Fibroblast of the aortic adventitia (primary cell): Measurements from ENCODE around the genes ARHGEF6, SPANXN3 and MAGEA11.

- CAGE, long polyA plus RNA: no peak
Measured at GRCh38 chrX:134427750-134428423, 32.1 kb upstream of the HPRT1 start.

DNA sequence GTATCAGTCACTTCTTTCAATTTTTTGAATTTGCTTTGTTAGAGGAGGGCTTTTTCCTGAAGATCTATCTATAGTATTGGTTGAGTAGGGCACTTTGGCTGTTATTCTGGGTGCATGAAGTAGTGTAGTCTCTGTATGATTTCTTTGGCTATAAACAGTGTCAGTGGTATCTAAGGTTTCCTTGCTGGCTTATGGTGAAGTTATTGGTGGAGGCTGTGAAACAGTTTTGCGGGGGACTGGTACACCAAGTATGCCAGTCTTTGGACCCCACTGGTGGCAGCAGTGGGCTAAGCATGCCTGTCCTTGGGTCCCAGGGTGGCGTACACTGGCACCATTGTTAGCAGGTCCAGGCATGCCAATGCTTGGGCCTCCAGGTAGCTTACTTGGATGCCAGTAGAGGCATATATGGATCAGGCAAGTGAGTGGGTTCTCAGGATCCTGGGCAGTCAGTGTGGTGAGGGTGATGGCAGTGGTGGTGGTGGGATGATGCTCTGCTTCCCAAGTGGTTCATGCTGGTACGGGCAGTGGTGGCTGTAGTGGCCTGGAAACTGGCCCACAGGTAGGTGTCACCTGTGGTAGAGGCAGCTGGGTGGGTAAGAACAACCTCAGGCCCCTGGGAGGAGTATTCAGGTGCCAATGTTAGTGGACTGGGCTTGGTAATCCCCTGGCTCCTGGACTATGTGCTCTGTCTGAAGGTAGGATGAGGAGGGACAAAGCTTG lies 8.0 kb downstream of the ETDC start:
- CAGE, long polyA plus RNA: no peak

GRCh38 chrX:135348794-135349449 lies 4.3 kb downstream of the ZNF449 start:
- CAGE, long polyA plus RNA: no peak

- CAGE, long polyA plus RNA: no peak
Measured at GRCh38 chrX:135521318-135522468, 1.2 kb downstream of the INTS6L start.

GRCh38 chrX:136780632-136781596 lies at the start of gene ARHGEF6:
TSS of gene ARHGEF6 (minus strand) at chrX:136780932.
- CAGE, long polyA plus RNA: no peak

DNA sequence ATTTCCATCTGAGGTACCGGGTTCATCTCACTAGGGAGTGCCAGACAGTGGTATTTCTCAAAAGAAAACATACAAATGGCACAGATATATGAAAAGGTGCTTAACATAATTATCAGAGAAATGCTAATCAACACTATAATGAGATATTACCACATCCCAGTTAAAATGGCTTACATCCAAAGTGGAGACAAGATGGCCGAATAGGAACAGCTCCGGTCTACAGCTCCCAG lies 66.5 kb upstream of the FGF13 start:
- CAGE, long polyA plus RNA: no peak

DNA sequence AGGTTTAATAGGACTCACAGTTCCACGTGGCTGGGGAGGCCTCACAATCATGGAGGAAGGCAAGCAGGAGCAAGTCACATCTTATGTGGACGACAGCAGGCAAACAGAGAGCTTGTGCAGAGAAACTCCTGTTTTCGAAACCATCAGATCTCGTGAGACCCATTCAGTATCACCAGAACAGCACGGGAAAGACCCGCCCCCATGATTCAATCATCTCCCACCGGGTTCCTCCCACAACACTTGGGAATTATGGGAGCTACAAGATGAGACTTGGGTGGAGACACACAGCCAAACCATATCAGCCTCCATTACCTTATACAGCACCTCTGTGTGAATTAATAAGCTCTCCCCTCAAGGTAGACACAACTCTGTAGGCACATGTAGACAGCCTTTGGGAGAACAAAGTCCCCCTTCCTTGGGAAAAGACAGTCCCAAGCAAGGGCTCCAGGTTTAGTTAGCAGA lies 279.0 kb upstream of the FGF13 start:
- CAGE, long polyA plus RNA: no peak

DNA sequence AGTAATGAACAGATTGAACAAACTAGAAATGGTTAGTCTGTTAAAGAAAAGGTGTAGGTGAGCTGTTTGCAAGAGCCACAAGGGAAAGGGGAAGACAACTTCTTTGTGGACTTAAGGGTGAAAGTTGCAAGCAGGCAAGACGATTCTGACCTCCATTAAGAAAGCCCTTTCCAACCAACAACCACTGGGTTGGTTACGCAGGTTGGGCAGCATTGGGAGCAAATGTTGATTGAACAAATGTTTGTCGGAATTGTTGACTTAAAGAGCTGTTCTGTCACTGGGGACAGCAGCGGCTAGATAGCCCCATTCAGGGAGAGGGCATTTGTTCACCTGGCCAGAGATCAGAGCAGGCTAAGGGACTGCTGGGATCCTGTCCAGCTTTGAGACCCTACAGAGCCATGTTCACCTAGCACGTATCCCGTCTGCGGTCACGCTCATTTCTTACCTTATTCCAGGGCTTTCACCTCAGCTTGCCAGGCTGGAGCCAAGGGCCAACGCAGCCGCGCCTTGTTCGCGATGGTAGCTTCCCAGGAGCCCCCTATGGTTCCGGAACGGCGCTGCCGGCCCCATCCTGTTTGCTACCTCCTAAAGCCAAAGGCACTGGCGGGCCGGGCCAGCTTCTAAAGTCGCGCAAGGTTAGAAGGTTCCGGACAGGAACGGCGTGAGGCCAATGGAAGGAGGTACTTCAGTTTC lies 24.5 kb downstream of the F9 start:
- CAGE, long polyA plus RNA: no peak

GRCh38 chrX:139933952-139934241 lies 1.0 kb upstream of the ATP11C start:
- CAGE, long polyA plus RNA: no peak

DNA sequence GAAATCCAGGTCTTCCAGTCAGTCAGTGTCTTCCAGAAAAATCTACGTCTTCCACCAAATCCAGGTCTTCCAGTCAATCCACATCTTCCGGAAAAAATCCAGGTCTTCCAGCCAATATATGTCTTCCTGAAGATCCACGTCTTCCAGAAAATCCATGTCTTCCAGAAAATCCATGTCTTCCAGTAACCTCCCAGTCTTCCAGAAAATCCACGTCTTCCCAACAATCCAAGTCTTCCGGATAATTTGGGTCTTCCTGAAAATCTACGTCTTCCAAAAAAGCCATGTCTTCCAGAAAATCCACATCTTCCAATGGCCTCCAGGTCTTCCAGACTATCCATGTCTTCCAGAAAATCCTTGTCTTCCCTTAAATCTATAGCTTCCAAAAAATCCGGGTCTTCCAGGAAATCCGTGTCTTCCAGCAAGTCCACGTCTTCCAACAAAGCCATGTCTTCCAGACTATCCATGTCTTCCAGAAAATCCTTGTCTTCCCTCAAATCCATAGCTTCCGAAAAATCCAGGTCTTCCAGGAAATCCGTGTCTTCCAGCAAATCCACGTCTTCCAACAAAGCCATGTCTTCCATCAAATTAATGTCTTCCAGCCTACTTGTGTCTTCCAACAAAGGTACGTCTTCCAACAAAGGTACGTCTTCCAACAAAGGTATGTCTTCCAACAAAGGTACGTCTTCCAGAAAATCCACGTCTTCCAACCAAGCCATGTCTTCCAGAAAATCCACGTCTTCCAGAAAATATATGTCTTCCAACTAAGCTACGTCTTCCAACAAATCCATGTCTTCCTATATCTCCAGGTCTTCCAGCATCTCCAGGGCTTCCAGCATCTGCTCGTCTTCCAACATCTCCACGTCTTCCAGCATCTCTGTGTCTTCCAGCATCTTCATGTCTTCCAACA lies 218.5 kb upstream of the SPANXB1 start:
- CAGE, long polyA plus RNA: no peak

- CAGE, long polyA plus RNA: no peak
Measured at GRCh38 chrX:141380587-141380844, 138.2 kb upstream of the SPANXC start.

DNA sequence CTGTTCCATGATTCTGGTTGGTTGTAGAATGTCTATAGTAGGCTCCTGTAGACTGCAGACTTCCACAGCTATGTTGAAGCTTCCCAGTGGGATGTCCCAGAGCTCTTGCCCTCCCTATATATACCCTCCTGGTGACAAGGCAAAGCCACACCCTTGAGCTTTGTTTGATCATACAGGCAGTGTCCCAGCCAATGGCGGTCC lies at the start of gene SPANXN3:
Gene SPANXN3, minus strand, starts transcription at position 93 of the 201 bp plus-strand sequence.
- CAGE, long polyA plus RNA: no peak

- CAGE, long polyA plus RNA: no peak
Measured at GRCh38 chrX:147885018-147885443, 26.7 kb upstream of the FMR1 start.

- CAGE, long polyA plus RNA: no peak
Measured at GRCh38 chrX:148051949-148052466, 70.9 kb downstream of the FMR1NB start.

- CAGE, long polyA plus RNA: no peak
Measured at GRCh38 chrX:148129292-148129701, 148.2 kb downstream of the FMR1NB start.

DNA sequence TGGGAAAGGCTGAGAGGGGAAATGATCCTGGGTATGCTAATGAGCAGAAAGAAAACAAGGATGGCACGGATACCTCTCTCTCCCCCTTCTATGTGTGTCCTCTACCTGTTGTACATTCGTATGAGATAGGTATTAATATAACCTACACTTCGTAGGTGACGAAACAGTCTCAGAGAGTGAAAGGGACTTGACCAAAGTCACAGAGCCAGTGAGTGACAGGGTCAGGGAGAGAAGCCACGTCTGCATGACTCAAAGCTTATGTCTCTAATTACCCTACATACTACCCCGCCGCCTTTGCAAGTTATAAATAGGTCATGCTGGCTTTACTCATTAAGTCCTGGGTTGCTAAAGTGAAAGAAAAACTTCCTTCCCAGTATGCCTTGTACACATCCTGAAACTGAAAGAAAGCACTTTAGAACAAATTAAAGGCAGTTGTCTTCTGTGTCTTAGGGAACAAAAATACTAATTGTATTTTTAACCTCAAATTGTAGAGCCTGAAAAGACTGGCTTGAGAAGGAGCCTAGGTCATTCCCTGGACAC lies 119.3 kb upstream of the AFF2 start:
- CAGE, long polyA plus RNA: no peak

DNA sequence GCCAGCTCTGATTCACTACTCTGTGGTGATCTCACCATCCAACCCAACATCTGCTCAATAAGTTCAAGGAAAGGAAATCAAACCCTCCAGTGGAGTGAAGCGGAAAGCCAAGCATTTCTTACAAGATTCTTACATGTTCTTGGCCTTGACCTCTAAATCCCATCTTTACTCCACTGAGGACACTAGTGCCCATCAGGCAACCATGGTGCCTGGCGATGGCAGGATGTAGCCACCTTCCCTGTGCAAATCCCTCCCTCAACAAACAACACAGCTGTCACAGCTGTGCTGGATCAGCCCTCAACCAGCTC lies 7.4 kb downstream of the IDS start:
- CAGE, long polyA plus RNA: no peak

DNA sequence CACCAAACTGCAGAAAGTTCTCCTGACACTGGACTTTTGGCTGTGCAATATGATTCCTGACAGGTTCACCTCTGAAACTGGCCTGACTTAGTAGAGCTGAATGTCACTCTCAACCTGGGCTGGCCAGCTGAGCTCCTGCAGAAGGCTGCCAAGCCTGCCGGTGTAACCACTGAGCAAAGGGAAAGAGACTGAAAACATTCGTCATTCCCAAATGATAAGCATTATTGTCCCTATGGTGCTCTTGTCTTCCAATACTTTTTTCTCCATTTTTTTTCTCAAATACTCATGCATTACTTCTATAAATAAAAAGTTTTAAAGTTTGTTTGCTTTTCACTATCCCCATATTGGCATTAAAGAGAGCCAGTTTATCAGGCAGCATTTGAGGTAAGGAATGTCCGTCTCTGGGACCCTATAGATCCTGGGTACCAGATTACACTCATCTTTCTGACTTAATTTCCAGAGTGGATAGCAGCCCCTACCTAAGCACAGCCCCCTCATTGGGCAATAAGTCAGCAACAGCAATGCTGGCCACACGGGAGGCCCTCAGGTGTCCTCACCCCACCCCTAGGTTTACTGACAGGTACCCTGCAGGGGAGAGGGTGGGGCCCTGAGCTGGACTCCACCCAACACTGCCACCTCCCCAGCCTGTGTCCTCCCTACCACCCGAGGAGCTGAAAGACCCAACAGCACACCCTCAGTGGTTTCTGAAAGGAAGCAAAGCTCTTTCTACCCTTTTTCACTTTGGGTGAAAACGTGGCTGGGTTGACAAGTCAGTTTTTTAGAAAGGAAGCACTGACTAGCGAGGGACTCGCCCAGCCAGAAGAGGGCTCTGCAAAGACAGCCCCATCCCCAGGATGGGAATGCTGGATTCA lies 2.5 kb downstream of the IDS start:
- CAGE, long polyA plus RNA: no peak

DNA sequence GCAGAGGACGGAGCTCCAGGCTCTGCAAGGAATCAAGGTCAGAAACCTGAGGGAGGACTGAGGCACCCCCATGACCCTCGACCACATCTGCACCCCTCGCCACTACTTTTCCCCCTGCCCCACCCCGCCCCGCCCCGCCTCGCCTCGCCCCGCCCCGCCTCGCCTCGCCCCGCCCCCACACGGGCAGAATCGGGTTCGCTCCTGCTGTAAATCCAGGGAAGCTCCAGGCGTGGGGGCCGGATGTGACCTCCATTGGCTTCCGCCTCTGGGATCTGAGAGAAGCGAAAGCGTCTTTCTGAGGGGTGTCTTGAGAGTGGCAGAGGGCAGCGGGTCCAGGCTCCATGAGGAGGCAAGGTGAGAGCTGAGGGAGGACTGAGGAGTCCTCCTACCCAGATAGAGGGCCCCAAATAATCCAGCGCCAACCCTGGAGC lies at the start of gene MAGEA11:
Gene MAGEA11, plus strand, starts transcription at position 252 of the 431 bp plus-strand sequence.
- CAGE, long polyA plus RNA: no peak

- CAGE, long polyA plus RNA: no peak
Measured at GRCh38 chrX:149944786-149945469, 6.6 kb upstream of the EOLA2 start.